Placental pericyte (primary cell): Measurements from ENCODE around the genes NKAPD1 and NCAM1.

DNA sequence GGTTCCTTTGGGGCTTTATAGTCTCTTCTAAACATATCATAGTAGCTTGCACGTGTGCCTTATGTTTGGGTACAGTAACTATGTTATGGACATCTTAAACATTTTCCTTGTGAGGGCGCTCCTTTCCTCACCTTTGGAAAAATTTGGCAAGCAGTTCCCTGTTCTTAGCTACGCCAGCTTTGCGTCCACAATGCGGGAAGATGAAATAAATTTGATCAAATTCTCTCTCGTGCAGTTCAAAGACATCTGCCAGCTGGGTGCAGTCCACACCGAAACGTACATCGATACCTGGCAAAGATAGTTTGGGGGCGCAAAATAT is 581 bp downstream of the FDXACB1 start:
- CAGE, long polyA plus RNA = no peak

DNA sequence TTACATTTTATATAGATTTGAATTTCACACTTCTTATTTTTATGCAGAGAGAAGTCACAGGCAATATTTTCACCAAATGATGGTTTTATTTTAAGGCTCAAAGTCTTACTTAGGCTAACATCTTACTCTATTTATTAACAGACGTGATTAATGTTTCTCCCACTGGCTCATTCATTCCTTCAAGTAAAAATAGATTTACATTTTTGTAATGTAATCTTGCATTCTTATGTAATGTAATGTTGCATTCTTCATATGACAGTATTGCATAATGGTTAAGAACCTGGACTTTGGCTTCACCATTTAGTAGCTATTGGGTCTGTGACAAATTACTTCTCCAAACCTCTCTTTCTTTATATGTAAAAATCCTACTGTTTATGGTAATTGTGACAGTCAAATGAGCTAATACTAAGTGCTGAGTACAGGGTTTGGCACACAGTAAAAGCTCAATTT is 3.3 kb upstream of the DIXDC1 start:
- CAGE, long polyA plus RNA = no peak

DNA sequence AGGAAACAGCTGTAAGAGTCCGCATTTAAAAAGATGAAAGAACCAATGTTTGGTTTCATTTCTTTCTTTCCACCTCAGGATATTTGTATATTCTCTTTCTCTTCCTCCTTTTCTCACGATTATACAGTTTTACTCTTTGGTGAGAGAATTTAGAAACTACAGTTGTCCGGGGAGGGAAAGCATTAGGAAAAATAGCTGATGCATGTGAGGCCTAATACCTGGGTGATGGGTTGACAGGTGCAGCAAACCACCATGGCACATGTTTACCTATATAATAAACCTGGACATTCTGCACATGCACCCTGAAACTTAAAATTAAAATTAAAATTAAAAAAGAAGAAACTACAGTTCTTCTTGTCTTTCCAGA is 23.0 kb downstream of the PIH1D2 start:
- CAGE, long polyA plus RNA = no peak

- CAGE, long polyA plus RNA = no peak
These were observed at the start of gene NKAPD1 for GRCh38 chr11:112073752-112074977. Gene NKAPD1 (plus strand): TSS chr11:112074299.

DNA sequence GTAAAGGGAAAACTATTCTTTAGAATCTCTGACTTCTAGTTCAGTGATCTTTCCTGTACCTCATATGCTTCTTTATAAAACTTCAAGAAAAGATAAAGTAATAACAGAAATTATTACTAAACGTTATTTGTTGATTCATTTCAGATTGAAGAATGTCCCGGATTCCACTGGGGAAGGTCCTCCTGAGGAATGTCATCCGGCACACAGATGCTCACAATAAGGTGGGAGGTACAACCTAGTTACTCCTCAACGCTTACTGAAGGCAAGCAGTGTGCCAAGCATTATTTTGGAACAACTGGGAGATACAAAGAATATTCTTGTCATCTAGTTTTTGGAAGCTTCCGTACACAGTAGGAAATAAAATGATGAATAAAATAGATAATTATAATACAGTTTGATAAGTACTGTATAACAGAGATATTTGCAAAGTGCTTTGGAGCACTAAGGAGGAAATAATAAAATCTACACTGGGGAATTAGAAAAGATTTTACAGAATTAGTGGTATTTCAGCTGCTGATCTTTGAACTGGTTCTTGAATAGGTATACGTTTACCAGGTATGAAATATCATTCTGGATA is 1.4 kb downstream of the NKAPD1 start:
- CAGE, long polyA plus RNA = no peak

GRCh38 chr11:112076534-112077145 is 2.5 kb downstream of the NKAPD1 start:
- CAGE, long polyA plus RNA = no peak

DNA sequence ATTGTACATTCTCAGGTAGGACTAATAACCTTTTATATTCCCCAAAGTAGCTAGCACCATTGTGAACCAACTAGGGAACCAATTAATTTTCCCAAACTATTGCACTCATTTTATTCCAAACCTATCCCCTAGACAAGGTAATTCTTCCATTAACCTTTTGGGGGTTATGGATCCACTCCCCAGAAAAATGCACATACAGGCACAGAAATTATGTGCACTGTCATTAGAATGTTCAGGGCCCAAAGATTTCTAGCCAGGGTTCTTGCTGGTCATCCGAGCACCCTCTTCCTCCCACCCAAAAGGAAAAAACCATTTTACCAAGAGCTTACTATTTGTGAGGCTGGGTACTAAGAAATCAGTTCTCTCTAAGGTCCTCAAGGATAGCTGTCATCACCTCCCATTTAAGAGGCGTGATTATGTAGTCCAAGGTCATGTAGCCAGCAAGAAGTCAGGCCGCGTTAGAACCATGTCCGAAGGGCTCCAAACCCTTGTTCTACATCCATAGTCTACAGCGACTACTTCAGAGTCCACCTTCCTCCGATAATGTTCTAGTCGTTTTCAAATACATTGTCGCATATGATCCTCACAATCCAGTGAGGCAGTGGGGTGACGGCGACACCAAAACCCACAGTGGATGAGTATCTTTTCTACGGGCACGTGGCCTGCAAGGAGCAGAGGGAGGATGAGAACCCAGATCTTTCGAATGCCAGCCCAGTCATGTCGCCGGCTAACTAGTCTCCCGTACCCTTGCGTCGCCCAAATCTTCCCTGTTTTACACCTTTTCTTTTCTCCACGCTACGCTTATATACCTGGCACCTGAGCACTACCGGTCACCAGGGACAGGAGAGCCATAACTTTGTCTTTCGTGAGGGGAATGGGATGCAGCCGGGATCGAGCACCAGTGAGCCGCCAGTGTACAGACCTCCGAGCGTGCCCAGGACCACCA is 634 bp downstream of the TIMM8B start:
- CAGE, long polyA plus RNA = no peak

- CAGE, long polyA plus RNA = no peak
These were observed 19.9 kb downstream of the IL18 start for GRCh38 chr11:112143913-112144531.

GRCh38 chr11:112150339-112151327 is 13.3 kb downstream of the IL18 start:
- CAGE, long polyA plus RNA = no peak

DNA sequence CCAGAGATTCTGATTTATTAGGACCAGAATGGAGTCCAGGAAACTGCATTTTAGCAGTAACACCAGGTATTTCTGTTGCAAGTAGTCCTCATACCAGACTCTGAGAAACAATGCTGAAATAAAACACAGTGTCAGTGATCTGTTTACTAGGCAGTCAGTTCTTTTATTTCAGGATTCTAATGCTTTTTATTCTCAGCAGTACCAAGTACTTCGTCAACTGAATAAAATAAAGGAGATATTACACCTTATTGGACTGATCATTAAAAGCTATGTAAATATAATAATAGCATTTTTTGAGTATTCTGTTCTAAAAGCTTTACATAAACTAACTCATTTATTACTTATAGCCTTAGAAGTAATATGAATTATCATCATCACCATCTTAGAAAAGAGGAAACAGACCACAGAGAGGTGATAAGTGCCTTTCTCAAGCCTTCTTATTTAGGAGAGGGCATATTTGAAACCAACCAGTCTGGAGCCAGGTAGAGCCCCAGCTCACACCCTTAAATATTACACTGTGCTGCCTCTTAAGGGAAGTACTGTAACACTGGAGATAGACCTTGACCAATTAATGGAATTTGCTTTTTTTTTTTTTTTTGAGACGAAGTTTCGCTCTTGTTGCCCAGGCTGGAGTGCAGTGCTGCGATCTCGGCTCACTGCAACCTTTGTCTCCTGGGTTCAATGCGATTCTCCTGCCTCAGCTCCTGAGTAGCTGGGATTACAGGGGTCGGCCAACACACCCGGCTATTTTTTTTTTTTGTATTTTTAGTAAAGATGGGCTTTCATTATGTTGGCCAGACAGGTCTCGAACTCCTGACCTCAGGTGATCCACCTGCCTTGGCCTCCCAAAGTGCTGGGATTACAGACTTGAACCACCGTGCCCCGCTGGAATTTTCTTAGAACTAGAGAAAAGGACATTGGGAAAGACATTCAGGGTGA is 2.3 kb downstream of the BCO2 start:
- CAGE, long polyA plus RNA = no peak

- CAGE, long polyA plus RNA = no peak
These were observed 9.8 kb downstream of the PTS start for GRCh38 chr11:112236081-112236394.

DNA sequence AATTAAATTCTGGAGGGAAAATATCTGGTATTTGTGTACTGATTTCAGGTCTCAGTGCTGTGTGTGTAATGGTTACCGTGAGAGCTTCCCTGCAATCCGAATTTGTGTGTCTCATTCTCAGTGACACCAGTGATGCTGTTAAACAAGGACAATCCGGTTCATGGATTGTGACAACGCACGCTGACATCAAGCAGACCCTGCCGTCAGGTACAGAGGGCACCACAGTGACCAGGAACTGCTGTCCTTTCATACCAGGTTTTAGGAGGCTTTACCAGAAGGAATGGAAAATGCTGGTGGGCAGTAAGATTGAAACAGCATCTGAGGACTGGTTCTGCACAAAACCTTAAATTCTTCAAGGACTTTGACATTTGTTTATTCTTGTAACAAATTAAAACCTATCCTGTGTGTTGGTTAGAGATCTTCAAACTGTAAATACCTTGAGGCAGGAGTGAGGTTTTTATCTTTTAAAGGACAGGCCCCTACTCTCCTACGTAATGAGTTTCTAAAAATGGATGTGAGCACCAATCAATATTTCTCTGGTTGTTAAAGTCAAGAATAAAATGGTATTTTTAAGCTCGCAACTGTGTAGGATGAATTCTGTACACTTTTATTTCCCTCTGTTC is 30.6 kb upstream of the PLET1 start:
- CAGE, long polyA plus RNA = no peak

GRCh38 chr11:112658441-112659118 is 302.6 kb upstream of the NCAM1 start:
- CAGE, long polyA plus RNA = no peak

GRCh38 chr11:112960974-112962132 is at the start of gene NCAM1:
Gene NCAM1 (plus strand): TSS chr11:112961420.
- CAGE, long polyA plus RNA = no peak

DNA sequence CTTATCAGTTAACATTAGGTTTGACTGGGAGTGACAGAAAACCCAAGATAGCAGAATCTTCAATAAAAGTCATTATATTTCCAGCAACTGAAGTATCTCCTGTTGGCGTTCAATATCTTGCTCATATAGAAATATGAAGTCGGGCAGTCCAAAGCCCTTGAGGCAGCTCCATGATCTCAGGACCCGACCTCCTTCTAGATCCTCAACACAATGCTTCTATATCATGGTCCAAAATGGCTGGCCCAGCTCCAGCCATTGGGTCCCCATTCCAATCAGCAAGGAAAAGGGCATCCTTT is 4.7 kb upstream of the TTC12 start:
- CAGE, long polyA plus RNA = no peak

GRCh38 chr11:113324400-113325012 is 10.1 kb downstream of the TTC12 start:
- CAGE, long polyA plus RNA = no peak

DNA sequence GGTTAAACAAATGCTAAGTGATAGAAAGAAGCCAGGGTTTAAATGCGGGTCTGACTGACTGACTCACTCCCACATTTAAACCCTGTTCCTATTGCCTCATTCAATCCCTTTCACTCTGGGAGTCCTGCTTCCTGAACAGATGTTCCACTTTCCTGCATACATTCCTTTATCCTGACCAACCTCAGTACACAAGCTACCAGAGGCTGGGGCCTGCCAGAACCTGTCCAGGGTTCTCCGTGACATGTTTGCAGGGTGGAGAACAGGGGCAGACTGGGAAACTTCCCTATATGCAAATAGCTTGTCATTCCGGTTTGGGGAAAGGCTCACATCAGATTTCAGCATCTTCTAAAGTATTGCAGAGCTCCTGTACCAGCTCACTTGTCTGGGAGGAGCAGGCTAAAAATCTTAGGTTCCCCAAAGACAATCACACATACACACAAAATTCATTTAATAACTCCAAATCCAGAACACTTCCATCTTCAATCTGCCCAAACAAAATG is 3.0 kb upstream of the ANKK1 start:
- CAGE, long polyA plus RNA = no peak

GRCh38 chr11:113505034-113505480 is 29.9 kb upstream of the DRD2 start:
- CAGE, long polyA plus RNA = no peak

- CAGE, long polyA plus RNA = no peak
These were observed 2.2 kb downstream of the USP28 start for GRCh38 chr11:113873188-113873646.

- CAGE, long polyA plus RNA = no peak
These were observed 566 bp downstream of the ZBTB16 start for GRCh38 chr11:114060090-114060464.